Pericardium fibroblast (primary cell): ENCODE measurements around the genes CPM, CCT2 and CNOT2.

- RAMPAGE, long total RNA = no peak
Measured at GRCh38 chr12:68636109-68636713, 25.5 kb downstream of the RAP1B start.

DNA sequence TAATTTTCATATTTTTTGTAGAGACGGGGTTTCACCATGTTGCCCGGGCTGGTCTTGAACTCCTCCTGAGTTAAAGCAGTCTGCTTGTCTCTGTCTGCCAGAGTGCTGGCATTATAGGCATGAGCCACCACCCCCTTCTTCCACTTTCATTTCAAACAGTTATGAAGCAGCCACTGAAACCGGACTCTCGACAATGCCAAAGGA is 30.4 kb downstream of the RAP1B start:
- RAMPAGE, long total RNA = no peak

DNA sequence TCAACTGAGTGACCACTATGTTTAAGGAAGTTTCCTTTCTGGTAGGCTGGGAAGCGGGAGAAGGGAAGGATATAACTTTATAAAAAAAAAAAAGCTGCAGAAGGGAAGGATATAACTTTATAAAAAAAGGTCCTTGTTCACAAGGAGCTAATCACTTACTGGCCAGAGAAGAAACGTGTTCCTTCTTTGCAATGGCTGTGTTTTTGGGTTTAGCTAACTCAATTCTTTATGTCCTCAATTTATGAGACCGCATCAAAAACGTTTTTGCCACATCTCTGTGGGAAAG is 1.1 kb upstream of the MDM2 start:
- RAMPAGE, long total RNA = no peak

DNA sequence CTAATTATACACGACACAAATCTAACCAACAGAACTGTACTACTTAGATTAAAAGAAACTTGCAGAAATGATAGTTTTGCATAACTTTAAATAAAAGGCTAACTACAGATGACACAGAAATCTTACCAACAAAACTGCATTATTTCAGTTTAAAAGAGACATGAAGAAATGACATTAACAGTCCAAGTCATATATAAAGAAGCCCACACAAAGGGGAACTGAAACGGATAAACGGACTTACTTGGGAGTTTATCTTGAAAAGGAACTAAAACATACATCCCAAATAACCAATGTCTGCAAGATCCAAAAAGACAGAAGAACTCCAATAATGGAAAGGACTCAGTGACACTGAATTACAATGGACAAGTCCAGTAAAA is 868 bp downstream of the CPM start:
- RAMPAGE, long total RNA = no peak

DNA sequence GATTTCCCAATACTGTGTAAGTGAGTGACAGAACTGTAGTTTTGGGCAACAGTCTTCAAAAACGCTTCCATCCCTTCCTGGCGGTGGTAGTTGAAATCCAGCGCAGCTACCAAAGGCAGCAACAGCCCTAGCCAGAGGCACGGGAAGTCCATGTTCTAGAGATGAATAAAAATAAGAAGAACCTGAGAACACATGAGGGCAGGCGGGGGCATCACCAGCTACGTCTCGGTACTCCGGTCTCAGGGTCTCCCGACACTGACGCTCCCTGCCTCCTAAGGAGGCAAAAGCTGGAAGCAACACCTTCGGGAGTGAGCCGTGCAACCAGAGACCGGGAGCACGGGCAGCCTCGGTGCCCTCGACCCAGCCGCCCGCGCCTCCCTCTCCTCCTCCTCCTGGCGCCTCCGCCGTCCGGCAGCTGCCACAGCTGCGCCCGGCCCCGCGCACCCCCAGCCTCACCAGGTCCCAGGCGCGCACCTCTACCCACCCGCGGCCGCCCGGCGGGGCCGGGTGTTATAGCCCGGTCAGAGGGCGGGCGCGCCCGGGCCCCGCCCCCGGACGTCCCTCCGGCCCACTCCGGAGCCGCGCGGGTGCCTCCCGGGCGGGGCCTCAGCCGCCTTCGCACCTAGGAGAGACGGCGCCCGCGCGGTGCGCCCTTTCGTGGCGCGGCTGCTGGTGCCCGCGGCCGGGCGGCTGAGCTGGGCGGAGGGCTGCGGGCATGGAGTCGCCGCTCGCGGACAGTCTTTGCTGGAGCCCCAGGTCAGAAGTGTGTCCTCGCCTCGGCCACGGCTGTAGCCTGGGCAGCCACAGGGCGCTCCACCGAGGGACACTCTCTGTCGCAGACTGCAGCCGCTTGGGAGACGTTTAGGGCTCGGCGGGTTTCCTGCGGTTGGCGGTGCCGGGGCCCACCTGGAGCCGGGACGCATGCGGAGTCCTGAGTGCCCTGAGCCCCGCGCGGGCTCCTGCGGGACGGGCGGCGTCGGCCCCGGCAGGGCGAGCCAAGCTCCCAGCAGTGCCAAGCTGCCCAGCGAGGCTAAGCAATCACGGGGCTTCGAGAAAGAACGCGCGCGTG is at the start of gene CPM:
TSS of gene CPM (minus strand) at position 486 of the 1,069 bp plus-strand sequence.
- RAMPAGE, long total RNA = no peak

DNA sequence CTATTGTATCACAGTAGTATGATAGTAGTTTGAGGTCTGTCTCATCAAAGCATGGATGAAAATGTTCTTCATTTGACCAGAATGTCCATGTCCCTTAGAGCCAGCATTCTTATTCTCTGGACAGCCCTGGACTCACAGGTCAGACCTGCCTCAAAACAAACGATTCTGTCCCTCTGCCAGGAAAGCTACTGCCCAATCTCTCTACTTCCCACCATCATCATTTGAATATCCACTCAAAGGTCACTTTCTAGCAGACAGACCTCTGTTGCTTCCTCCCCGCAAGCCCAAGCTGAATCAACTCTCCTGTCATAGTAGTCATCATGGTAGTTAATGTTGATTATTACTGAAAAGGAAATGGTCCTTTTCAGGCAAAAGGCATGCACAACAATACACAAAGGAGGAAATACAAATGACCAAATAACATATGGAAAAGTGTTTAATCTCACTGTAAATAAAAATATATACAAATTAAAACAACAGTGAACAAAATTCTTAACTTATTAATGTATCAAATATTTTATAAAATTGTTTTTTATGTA is 39.6 kb upstream of the CPM start:
- RAMPAGE, long total RNA = no peak

DNA sequence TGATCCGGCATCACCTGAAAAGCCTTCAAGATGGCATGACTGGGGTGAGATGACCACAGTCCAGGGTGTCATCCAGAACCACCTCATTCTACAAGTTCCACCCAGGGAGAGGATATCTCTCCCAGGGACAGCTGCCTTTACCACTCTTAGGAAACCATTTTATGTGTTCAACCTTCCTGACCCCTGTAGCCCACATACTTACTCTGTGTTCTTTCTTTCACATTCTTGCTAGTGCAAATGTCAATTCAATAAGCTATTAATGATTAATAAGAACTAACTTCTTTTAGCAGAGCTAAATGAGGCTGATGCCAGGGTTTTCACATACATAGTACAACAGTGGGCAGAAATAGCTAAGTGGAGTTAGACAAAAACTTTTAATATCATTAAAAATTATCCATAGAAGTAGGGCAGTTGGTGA is 43.5 kb upstream of the CPM start:
- RAMPAGE, long total RNA = no peak

DNA sequence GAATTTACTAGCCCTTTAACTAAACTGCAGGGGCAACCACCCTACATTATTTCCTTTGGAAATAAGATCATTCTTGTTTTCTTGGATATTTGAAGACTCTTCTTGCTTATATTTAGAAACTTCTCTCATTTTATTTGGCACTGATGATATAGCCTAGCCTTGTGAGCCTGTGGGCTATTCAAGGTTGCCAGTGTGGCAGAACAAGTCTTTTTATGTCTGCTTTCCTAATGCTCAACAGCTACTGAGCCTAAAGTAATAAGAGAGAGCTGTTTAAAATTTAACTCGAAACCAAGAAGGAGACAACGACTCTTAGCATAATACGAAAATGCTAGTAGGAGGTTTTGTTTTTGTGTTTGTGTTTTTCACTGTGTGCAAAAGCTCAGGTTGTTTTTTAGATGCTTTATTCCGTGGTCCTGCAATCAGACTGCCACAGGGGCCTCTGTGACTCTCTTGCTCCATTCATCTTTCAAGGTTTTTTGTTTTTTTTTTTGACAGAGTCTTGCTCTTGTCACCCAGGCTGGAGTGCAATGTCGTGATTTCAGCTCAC is 104.1 kb upstream of the CPM start:
- RAMPAGE, long total RNA = no peak

DNA sequence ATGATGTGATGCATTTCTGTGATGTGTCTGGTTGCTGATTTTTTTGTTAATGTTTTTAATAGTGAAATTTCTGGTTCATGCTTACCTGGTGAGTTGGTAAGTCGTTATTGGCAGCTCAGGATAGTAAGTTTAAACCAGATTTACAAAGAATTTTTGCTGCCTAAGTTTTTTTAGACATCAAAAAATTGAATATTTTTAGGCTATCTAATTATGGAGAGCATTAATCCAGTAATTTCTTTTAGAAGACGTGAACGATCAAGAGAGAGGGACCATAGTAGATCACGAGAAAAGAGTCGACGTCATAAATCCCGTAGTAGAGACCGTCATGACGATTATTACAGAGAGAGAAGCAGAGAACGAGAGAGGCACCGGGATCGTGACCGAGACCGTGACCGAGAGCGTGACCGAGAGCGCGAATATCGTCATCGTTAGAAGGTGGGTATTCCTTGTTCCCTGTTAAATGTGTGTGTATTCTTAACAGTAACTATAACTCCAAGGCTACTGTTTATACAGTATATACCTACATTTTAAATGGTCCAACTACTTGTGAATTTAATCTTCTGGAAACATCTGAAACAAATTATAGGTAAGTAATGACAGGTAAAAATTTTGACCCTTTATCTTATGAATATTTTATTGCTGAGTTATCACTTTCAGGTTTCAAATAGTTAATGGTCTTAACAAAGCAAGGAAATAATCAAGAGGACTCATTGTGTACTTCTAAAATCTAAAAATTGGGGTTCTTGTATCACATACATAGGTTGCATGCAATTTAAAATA is 22.9 kb downstream of the CPSF6 start:
- RAMPAGE, long total RNA = no peak

DNA sequence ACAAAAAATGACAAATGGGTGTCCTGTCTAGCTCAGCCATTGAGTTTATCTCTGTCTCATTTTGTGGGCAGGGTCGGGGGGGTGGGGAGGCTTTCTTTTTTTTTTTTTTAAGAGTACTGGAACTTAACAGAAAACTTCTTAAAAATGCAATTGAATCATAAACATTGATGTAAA is 41.4 kb upstream of the CCT2 start:
- RAMPAGE, long total RNA = no peak

DNA sequence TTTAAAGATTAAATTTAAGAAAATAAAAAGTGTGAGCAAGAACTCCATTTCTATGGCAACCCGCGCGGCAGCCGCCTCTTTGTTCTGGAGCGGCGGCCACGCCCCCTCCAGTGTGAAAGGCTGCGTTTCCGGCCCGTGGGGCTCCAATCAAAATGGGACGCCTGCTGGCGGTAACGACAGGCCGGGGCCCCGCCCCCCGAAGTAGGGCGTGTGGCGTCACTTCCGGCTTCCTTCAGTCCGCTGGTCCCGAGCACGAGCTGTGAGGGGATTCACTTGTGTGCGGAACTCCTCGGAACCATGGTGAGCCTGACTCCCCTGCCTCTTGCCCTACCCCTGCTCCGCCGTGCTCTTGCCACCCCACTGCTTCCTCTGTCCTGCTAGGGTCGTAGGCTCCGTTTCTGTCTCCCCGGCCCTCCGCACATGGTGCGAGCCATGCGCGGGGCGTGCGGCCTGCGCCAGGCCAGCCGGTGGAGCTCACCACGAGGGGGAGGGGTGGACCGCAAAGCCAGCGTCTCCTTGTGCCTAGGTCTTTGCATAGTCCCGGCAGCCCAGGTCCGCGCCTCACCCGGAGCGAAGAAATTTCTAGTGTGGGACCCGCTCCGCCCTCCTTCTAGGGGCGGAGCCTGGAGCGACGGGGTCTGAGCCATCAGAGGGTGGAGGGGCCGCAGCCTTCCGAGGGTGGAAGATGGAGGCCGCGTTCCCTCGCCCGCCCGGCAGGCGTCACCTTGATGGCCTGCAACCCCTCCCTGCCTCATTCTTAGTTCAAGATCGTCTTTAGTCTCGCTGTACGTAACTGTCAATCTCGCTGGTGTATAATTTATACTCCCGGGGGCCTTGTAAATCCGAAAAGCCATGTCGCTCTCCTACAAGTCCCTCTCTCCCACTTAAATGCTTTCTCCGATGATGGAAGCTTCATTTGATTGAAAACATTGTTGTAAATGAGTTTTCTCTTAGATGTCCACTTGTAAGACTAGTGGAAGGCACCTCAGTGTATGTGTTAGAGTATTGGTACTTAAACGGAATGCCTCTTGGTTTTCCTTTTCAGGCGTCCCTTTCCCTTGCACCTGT is at the start of gene CCT2:
TSS of gene CCT2 (plus strand) at position 235 of the 1,068 bp plus-strand sequence.
- RAMPAGE, long total RNA = start-site peak on the plus strand centred at position 247 of the sequence, 59 bp wide, 1,012 and 433 reads in 2 replicates

DNA sequence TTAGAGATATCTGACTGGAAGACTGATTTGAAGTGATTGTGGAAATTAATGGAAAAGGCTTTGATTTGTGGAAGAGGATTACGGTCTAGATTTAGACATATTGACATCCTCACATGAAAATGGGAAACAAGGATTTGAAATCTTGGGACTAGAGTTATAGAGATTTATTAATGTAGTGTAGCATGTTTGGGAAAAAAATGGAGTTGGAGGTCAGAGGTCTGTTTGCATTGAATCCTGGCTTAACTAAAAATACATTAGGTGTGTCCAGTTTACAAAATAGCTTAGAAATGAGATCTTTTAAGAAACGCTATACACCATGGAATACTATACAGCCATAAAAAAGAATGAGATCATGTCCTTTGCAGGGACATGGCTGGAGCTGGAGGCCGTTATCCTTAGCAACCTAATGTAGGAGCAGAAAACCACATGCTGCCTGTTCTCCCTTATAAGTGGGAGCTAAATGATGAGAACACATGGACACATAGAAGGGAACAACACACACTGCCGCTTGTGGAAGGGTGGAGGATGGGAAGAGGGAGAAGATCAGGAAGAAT is 14.2 kb upstream of the MYRFL start:
- RAMPAGE, long total RNA = no peak

GRCh38 chr12:69818970-69819988 is 5.7 kb upstream of the MYRFL start:
- RAMPAGE, long total RNA = no peak

DNA sequence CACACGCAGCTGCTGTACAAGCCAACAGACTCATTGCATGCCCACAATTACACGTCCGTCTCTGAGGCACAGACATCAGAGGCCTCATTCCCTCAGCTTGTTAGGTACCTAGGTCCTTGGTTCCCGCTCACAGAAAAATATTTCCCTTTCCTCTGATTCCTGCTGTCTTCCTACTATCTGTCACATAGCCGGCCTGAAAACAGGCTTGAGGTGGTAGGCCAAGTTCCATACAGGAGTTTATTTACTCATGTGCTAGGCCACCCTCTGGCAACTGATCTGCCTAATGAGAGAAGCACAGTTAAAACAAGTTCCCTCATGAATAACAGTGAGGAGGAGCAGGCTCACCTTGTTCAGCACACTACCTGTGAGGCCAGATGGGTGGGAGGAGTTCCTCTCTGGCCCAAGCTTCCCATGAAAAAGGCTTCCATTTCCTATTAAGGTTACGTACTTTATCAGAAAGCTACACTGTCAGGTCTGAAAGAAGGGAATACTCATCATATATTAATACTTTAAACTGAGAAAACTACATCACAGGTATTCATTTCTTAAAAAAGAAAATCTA is 206.0 kb downstream of the MYRFL start:
- RAMPAGE, long total RNA = no peak

GRCh38 chr12:70243144-70243526 is at the start of gene CNOT2:
CNOT2 (plus strand) TSS chr12:70243433.
- RAMPAGE, long total RNA = start-site peak on the minus strand at chr12:70243332-70243386, 71 and 12 reads in 2 replicates; start-site peak on the plus strand at chr12:70243442-70243448, 166 and 81 reads in 2 replicates

DNA sequence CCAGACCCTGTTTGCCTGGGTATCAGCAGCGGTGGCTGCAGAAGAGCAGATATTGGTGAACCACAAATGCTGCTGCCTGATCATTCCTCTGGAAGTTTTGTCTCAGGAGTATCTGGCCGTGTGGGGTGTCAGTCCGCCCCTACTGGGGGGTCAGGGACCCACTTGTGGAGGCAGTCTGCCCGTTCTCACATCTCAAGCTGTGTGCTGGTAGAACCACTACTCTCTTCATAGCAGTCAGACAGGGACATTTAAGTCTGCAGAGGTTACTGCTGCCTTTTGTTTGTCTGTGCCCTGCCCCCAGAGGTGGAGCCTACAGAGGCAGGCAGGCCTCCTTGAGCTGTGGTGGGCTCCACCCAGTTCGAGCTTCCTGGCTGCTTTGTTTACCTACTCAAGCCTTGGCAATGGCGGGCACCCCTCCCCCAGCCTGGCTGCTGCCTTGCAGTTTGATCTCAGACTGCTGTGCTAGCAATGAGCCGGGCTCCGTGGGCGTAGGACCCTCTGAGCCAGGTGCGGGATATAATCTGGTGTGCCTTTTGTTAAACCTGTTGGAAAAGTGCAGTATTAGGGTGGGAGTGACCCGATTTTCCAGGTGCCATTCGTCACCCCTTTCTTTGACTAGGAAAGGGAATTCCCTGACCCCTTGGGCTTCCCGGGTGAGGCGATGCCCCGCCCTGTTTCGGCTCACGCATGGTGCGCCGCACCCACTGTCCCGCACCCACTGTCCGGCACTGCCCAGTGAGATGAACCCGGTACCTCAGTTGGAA is 61.4 kb downstream of the CNOT2 start:
- RAMPAGE, long total RNA = no peak

DNA sequence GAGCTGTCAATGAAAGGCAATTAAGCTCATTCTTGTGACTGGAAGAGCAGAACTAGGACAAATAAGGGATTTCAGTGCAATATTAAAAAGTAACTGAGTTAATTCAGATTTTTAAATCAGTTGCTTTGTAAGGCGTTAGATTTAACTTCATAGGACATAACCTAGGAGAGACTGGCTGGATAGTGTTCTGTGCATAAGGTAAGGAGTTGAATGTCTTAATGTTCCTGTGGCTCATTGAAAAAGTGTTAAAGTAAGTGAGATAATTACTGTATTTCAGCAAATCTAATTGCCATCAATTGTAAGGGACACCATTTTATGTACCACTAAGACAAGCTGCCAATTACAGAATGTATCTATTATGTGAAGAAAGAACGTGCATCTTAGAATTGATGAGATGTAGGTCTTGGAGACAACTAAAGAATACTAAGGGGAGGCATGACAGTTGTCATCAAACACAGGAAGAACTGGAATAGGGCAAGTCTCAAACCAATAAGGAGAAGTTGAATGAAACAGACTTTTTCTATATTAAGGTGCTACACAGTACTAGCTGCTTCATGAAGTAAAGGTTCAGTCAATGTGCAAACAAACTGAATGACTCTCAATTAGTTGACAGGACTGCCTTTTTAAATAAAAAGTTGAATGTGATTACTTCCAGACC is 8.1 kb upstream of the KCNMB4 start:
- RAMPAGE, long total RNA = no peak

- RAMPAGE, long total RNA = no peak
Measured at GRCh38 chr12:70660653-70661520, 23.7 kb upstream of the PTPRB start.

- RAMPAGE, long total RNA = no peak
Measured at GRCh38 chr12:71141265-71141603, 16.6 kb downstream of the TSPAN8 start.

- RAMPAGE, long total RNA = no peak
Measured at GRCh38 chr12:71161888-71162330, 4.1 kb upstream of the TSPAN8 start.